Upper lobe of left lung (tissue), 5 donors: ENCODE results near the gene NRP1.

- PRO-cap, 2 experiments: peak in 2 of 2 experiments; most common minus-strand start chr10:31760080 (in 2)
- RAMPAGE, long total RNA, 4 experiments: no peak in any of the 4 experiments
These were observed 168.9 kb downstream of the ARHGAP12 start for GRCh38 chr10:31759661-31760243.

DNA sequence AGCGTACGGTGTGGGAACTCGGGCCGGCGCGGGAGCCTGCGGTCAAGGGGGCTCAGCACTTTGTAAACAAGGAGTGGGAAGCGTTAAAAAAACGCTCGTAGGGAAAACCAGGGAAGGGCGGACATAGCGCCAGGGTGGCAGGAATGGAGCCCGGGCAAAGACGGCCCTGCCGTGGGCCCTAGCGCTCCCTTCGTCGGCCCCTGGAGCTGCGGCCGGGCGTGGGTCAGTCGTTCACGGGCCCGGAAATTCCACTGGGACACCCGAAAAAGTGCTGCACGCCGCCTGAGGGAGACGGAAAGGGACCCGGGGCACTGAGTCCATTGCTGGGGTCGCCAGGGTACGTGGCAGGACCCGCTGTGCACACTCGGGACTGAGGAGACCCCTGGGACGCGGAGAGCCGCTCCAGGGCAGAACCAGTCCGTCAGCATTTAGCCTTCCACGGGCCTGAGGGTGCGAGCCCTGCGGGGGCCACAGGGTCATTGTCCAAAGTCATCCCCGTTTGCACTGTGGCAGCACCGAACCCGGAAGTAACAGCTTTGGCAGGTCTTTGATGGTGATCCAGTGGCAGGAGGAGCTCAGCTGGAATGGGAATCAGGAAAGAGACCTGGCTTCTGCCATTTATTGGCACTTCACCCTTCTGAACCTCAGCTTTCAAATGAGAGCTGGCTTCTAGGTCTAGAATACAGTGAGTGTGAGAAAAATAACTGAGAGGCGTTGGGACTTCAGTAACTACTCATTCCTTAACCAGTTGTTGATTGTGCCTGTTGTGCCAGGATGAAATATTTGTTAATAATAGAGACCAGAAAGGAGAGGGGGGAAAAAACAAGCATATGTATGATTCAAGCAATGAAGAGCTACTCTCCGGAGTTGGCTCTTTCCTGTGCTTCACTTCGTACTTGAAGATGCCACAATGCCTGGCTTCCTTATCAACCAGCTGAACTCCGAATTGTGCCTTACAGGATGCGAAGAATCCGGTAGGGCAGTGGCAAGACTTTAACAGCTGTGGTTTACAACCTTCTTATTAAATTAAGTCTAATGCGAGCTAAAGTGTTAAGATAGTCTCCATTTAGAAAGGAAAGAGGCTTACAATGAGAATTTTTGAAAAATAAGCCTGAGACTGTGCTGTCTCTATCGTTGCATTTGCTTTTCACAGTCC, 748 bp upstream of the ARHGAP12 start:
- PRO-cap, 2 experiments: peak in 2 of 2 experiments; most common plus-strand start position 542 of the sequence (in 1); most common minus-strand start position 501 of the sequence (in 1)
- RAMPAGE, long total RNA, 4 experiments: no peak in any of the 4 experiments

DNA sequence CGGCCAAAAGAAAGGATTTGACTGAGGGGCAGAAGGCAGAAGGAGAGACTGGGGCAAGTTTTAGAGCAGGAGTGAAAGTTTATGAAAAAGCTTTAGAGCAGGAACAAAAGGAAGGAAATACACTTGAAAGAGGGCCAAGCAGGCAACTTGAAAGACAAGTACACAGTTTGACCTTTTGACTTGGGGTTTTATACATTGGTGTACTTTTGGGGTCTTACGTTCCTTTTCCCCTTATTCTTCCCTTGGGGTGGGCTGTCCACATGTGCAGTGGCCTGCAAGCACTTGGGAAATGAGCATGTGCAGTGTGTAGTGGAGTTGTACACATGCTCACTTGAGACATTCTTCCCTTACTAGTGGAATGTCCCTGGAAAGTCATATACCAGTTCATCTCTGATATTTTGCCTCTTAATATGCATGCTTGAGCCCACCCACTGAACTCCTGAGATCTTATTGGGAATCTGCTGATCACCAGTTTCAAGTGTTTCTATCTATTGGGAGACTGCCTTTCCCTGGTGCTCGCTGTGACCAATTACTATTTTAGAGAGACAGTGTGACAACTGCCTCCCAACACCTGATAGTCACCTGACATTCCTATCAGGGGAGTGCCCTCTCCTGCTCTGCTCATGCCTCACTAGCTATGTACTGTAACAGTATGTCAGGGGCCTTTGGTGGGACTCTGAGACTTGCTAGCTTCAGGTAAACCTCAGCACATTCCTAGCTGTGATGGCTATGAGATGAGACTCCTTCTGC, 34.0 kb upstream of the ARHGAP12 start:
- PRO-cap, 2 experiments: no peak in any of the 2 experiments
- RAMPAGE, long total RNA, 4 experiments: no peak in any of the 4 experiments

DNA sequence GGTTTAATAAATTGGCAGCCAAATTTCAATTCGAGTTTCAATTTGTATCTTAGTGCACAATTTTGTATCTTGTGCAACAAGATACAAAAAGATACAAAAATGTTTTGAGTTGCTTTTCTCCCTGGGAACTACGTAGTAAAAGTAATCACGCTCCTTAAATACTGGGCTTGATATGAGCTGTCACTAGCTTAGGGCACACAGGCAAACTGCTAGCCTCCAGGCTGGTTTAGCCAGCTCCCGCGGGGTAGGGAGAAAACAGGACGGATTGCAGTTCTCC, 1.3 kb upstream of the EPC1 start:
- PRO-cap, 2 experiments: no peak in any of the 2 experiments
- RAMPAGE, long total RNA, 4 experiments: no peak in any of the 4 experiments

DNA sequence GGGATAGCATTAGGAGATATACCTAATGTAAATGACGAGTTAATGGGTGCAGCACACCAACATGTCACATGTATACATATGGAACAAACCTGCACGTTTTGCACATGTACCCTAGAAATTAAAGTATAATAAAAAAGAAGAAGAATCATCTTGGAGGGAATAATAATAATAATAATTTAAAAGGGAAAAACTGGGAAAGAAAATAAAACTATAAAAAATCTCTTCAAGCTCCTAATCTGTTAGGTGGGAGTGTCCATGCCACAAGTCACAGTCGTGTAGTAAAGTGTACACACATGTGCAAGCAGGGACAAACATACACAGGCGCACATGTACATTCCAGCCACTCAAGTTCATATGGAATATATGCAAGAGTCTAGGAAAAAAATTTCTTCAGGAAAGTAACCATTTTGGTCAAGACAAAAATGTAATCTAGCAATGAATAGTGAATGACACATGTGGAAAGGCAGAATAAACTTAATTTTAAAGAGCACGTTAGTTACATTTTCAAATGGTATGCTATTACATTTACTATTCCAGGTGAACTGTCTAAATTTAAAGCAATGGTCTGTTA, 39.7 kb downstream of the ITGB1 start:
- PRO-cap, 2 experiments: no peak in any of the 2 experiments
- RAMPAGE, long total RNA, 4 experiments: no peak in any of the 4 experiments

DNA sequence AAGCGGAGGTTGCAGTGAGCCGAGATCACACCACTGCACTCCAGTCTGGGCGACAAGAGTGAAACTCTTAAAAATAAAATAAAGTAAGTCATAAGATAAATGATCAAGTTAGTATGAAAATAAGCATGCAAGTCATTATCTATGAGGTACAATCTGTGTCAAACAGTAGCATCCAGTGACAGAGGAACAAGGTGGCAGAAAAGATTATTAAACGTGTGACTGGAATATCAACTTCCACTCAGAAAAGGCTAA, 30.4 kb downstream of the ITGB1 start:
- PRO-cap, 2 experiments: no peak in any of the 2 experiments
- RAMPAGE, long total RNA, 4 experiments: no peak in any of the 4 experiments

DNA sequence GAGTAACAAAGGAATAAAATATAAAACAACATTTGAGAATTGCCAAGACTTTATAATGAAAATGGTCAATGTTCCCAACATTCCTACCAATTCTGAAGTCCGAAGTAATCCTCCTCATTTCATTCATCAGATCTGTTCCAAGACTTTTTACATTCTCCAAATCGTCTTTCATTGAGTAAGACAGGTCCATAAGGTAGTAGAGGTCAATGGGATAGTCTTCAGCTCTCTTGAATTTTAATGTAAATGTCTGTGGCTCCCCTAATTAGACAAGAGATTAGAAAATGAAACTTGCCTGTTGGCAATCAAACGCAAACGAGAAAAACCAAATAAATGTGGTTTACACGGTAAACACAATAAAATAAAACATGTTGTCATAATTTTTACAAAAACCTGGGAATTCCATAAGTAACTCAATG, 30.0 kb downstream of the ITGB1 start:
- PRO-cap, 2 experiments: no peak in any of the 2 experiments
- RAMPAGE, long total RNA, 4 experiments: start-site peak on the minus strand in 1 of 4 experiments, centred at position 182 of the sequence, 96 reads per replicate

DNA sequence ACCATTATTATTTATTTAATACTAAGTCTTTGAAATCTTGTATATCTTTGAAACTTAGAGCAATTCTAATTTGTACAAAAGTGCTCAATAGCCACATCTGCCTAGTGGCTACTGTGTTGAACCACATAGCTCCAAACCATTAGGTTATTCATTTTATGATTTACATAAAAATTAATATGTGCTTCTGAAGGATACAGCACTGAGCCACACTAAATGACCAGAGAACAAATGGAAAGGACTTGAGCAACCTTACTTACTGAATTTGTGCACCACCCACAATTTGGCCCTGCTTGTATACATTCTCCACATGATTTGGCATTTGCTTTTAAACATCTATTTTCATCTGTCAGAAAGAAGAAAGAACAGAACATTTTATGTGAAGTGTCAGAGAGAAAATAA, 25.8 kb downstream of the ITGB1 start:
- PRO-cap, 2 experiments: no peak in any of the 2 experiments
- RAMPAGE, long total RNA, 4 experiments: no peak in any of the 4 experiments

DNA sequence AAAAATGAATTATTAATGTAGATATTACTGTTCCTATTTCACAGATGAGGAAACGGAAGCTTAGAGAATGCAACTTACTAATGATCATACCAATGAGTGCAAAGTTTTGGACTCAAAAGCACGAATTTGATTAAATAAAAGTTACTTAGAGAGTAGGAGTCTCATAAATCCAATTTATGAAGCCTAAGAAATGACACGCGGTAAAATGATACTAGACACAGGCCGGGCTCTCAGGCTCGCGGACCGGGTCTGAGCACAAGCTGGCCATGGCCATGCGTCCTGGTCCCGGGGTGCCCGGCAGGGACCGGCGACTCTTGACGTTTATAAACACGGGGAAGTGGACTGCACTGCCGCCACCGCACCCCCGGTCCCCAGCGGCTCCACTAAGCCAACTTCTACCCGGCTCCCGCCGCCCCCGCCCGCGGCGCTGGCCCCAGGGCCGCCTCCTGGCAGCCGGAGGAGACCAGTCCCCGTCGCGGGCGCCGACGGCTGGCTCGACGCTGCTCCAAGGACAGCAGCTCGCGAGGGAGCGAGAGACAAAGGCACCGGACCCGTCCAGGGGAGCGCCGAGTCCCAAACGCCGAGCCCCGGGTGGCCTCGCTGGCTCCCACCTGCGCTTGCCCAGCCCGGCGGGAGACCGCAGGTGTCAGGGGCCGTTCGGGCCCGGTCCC, 747 bp downstream of the ITGB1 start:
- PRO-cap, 2 experiments: peak in 1 of 2 experiments; most common plus-strand start position 473 of the sequence (in 1); most common minus-strand start position 296 of the sequence (in 1)
- RAMPAGE, long total RNA, 4 experiments: no peak in any of the 4 experiments

- PRO-cap, 2 experiments: peak in 1 of 2 experiments; most common plus-strand start chr10:32983504 (in 1)
- RAMPAGE, long total RNA, 4 experiments: no peak in any of the 4 experiments
These were observed 25.3 kb upstream of the ITGB1 start for GRCh38 chr10:32983120-32983993.

DNA sequence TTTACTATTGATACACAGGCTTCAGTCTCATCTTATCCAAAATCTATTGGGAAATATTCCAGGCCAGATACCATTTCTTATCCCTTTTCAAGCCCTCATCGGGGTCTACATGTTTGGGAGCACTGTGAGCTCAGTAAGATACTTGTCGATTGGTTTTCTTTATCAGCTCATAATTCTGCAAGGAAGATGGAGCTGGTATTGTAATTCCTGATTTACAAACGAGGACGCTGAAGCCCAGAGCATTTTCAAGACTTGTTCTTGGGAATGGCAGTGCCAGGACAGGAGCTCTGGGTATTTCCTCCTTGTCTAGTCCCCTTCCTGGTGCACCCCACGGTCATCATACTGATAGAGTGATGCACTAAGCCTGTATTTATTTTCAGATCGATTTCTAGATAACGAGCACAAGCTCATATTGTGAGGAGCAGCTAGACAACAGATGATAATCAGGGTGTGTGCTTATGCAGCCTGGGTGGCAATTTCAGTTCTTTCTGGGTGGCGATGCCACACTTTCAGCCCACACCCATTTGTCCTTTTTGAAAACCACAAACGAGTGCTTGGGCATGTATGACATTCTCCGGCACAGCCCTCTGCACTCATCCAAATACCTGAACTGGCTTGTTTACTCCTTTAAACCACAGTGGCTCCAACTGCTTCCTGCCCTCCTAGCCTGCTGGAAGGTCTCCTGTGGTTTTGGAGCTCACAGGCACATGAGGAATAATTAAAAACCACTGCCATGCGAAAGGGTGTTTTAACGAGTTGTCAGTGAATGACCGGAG, 52.0 kb upstream of the ITGB1 start:
- PRO-cap, 2 experiments: no peak in any of the 2 experiments
- RAMPAGE, long total RNA, 4 experiments: no peak in any of the 4 experiments

GRCh38 chr10:33136098-33136820, 178.2 kb upstream of the ITGB1 start:
- PRO-cap, 2 experiments: no peak in any of the 2 experiments
- RAMPAGE, long total RNA, 4 experiments: no peak in any of the 4 experiments

GRCh38 chr10:33142103-33142404, 184.0 kb upstream of the ITGB1 start:
- PRO-cap, 2 experiments: no peak in any of the 2 experiments
- RAMPAGE, long total RNA, 4 experiments: no peak in any of the 4 experiments

- PRO-cap, 2 experiments: no peak in any of the 2 experiments
- RAMPAGE, long total RNA, 4 experiments: no peak in any of the 4 experiments
These were observed 184.4 kb upstream of the ITGB1 start for GRCh38 chr10:33142405-33142911.

GRCh38 chr10:33150786-33151409, 183.6 kb downstream of the NRP1 start:
- PRO-cap, 2 experiments: no peak in any of the 2 experiments
- RAMPAGE, long total RNA, 4 experiments: no peak in any of the 4 experiments

DNA sequence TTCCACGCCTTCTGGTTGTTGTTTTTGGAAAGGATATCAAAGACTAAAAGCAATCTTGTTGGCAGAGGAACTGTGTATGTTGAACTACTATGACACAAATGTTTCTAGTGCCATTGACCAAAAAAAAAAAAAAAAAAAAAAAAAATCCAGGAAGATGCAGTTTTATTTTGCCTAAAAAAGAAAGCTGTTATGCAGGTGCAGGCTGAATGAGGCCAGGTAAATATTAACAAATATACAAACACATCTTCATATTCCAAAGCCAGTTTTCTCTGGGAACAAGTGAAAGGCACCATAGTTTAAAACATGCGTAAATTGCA, 73.6 kb downstream of the NRP1 start:
- PRO-cap, 2 experiments: no peak in any of the 2 experiments
- RAMPAGE, long total RNA, 4 experiments: no peak in any of the 4 experiments

- PRO-cap, 2 experiments: peak in 1 of 2 experiments; most common plus-strand start chr10:33332508 (in 1); most common minus-strand start chr10:33332422 (in 1)
- RAMPAGE, long total RNA, 4 experiments: no peak in any of the 4 experiments
These were observed 2.2 kb downstream of the NRP1 start for GRCh38 chr10:33332066-33332848.

DNA sequence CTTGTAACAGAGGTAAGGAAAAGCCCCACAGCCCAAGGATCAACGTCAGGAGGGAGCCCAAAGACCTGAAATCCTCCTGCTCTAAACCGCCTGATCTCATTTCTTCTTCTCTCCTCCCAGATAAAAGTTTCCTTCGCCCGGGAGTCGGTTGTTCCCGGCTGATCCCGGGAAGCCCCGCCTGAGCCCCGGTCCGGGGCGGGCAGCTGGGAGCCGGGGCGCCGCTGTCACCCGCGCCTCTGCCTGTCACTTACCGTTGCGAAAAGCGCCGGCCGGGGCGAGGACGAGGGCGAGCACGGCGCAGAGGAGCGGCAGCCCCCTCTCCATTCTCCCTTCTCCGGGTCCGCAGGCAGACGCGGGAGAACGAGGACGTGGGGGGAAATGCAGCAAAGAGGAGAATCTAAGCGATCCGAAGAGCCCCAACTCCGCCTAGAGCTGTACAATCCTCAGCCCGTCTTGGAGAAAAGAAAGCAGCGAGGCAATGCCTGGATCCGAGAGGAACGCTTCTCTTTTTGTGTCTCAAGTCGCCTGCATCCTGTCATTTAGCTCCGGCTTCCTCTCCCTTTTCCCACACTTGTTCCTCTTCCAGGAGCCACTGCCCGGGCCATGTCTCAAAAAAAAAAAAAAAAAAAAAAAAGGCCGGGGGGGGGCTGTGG, at the start of gene NRP1:
Gene NRP1 (minus strand): TSS at position 609 of the 653 bp plus-strand sequence.
- PRO-cap, 2 experiments: peak in 2 of 2 experiments; most common plus-strand start position 323 of the sequence (in 1); most common minus-strand start position 573 of the sequence (in 2)
- RAMPAGE, long total RNA, 4 experiments: start-site peak on the minus strand in 4 of 4 experiments, centred at positions 502 to 537 of the sequence, 135 to 813 reads per replicate

DNA sequence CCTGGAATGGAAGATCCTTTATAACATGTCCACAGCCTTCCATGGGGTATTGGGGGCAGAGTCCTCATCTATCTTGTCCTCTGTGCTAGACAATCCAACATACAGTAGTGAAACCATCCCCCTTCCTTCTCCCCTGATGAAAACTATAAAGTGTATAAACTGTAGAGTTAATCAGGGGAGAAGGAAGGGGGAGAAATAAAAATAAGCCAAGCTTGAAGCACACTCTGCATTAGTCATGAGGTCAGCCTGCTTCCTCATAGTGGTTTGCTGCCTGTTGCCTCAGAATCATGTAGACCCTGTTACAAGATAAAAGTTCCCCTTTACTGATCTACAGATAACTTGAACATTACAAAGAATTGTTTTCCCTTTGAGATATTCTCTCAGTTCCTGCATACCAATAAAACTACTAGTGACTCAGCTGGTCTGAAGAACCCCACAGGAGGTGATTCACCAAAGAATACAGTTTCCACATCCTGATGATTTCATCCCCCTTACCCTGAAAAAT, 31.3 kb upstream of the NRP1 start:
- PRO-cap, 2 experiments: no peak in any of the 2 experiments
- RAMPAGE, long total RNA, 4 experiments: no peak in any of the 4 experiments

DNA sequence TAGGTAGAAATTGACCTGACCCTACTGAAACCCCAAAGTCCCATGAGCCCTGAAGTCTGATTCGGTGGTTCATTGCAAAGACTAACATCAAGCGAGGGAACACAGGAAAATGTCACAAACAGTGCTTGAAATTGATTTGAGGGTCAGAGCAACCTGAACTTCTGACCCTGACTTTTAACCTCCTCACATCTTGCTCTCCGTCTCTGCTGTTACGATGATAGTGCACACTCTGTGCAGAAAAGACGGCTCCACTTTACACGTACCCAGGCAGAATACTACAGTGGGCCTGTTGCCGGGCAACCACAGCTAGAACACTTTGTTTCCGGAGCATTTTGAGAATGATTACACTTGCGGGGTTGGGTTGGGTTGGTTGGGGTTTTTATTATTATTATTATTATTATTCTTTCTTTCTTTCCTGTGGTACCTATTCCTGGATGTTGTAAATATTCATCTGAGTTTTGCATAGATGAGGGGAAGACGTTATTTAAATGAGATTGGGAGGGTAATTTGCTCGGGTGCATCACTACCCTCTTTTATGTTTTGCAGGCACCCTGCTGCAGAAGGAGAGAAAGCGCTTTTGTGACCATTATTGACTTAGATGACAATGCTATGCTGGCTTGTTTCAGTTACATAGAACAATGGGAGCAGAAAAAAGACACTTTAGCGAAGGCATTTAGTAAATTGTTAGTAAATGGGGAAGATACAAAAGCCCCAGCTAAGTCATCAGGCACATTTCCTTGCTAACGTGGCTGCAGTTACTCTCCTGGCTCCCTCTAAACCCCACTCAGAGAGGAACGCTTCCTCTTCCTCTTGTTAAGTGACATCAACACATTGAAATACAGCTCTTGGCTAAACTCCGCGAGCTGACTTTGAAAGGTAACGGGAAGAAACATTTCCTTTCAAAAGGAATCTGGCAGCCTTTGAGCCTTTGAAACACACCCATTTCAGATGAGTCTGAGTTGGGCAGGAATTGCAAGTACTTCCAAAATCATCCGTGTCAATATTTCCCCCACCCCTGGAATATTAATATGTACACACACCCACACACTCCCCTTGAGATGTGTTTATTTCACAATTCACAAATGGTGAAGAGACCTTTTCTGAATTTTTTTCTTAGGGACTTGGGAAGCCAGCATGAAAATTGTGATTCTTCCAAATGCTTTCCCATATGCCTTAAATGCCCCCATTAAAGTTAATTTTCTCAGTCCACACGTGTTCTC, 438.4 kb upstream of the NRP1 start:
- PRO-cap, 2 experiments: peak in 1 of 2 experiments; most common plus-strand start position 861 of the sequence (in 1); most common minus-strand start position 775 of the sequence (in 1)
- RAMPAGE, long total RNA, 4 experiments: no peak in any of the 4 experiments